Osteoblast (primary cell): ENCODE data around the gene CHPF2.

- CAGE, long polyA plus RNA = start-site peak on the plus strand at chr7:151232495-151232531, 209 and 32 reads in 2 replicates
- RRBS = under 1% methylated on average over 23 of the region's 38 CpGs
These were observed at the start of gene CHPF2 for GRCh38 chr7:151232307-151232642. CHPF2 (plus strand) TSS chr7:151232483.

GRCh38 chr7:151304912-151305278 is 36.7 kb upstream of the NUB1 start:
- CAGE, long polyA plus RNA = no peak
- RRBS = no CpG with 5 or more reads among the region's 6 CpGs

DNA sequence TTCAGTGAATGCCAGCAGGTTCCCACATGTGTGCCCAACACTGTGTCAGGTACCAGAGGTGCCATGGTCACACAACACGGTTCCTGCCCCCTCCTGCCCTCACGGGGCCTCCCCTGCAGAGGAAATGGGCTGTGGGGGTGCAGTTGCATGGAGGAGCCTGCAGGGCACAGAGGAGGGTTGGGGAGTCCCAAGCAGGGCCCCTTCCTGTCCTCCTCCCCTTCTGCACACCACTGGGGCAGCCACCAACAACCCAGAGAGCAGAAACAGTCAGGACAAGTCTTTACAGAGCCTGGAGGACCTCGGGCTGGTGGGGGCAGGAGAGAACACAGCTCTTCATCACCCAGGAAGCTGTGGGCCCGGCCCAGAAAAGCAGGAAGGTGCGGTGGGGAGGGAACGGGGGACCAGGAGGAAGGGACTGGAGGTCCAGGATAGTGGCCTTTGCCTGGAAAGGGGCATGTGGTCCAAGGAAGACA is 7.0 kb downstream of the CRYGN start:
- CAGE, long polyA plus RNA = no peak
- RRBS = no CpG with 5 or more reads among the region's 6 CpGs

DNA sequence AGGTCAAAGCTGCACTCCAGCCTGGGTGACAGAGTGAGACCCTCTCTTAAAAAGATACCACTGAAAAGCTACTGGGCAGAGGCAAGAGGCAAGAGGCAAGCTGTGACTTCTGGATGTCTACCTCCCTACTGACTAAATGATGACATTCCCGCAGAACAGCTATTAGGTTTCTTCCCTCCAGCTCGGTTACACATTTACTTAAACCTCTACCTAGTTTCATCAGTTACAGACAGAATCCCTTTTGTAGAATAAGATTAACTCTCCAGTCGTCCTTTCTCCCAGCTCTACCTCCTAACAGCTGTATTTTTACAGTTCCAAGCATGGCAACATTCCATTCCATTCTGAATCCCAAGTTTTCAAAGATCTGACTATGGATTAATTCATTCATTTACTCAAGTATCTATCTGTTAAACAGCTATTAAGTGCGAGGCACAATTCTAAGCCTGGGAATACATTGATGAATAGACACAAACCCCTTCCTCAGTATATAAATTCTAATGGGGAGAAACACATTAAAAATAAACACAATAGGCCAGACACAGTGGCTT is 21.1 kb downstream of the RHEB start:
- CAGE, long polyA plus RNA = no peak
- RRBS = no CpG with 5 or more reads among the region's 4 CpGs

GRCh38 chr7:151508941-151509282 is 10.8 kb downstream of the RHEB start:
- CAGE, long polyA plus RNA = no peak
- RRBS = no CpG with 5 or more reads among the region's 4 CpGs

- CAGE, long polyA plus RNA = no peak
- RRBS = 72% methylated on average over 2 of the region's 13 CpGs
These were observed 38.8 kb upstream of the RHEB start for GRCh38 chr7:151558392-151558897.

DNA sequence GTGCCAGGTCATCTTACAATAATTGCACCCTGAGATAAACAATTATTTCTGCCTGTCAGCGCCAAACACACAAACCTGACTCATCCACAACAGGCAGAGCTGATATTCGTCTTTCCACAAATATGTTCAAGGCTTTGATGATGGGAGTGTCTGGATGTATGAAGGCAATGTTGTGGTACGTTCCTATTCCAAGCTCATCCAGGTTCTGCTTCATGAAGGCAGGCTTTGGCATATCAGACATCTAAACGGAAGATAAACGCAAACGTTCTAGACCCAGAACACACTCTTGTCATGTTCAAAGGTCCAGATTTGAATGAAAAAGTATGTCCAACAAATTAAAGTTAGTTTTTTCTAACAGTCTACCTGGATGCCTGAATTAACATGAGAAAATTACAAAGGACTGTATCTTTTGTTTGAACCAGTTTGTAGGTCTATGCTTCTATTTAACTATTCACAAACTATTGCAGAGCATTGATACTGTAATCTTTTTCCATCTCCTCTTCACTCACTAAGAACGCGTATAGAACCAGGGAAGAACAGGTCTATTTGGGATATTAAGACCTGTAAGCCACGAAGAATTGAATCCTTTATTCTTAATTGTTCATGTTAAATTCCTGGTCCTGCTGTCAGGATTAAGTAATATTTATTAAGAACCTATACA is 46.1 kb upstream of the RHEB start:
- CAGE, long polyA plus RNA = no peak
- RRBS = no CpG with 5 or more reads among the region's 9 CpGs

DNA sequence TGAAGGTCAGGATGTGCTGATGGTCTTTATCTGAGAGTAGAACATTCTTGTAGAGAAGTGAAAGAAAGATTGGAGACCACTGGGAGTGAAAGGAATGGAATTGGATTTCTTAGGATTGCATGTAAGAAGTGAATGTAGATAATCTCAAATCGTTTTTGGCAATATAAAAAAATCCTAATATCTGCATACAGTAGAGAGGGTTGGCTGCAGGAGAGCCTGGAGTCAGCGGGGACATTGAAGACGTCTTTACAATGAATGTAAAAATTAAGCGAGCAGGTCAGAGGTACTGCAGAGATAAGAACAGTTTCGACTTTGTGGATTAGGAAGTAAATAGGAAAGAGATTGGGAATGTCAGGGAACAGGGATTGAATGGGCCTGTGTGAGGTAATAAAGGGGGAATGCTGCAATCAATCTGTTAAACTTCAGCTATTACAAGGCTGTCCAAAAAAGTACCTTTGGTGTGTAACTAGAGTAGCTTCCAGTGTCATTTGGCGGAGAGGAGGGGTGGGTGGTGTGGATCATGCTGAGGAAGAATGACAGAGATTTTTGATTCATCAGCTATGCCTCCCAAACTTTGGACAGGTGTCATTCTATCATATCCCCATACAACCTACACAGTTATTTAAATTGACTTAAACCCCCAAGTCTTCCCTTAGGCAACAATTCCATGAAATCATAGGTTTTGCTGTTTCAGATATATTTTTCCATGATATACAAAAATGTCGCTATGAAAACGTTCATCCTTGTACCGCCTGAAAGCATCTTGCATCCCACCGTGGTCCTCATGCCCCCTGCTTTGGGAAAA is 128.1 kb upstream of the RHEB start:
- CAGE, long polyA plus RNA = no peak
- RRBS = no CpG with 5 or more reads among the region's 10 CpGs

- CAGE, long polyA plus RNA = no peak
- RRBS = no CpG with 5 or more reads among the region's 34 CpGs
These were observed 164.6 kb downstream of the PRKAG2 start for GRCh38 chr7:151711796-151713202.

- CAGE, long polyA plus RNA = no peak
- RRBS = no CpG with 5 or more reads among the region's 13 CpGs
These were observed 97.3 kb downstream of the PRKAG2 start for GRCh38 chr7:151779437-151780125.

DNA sequence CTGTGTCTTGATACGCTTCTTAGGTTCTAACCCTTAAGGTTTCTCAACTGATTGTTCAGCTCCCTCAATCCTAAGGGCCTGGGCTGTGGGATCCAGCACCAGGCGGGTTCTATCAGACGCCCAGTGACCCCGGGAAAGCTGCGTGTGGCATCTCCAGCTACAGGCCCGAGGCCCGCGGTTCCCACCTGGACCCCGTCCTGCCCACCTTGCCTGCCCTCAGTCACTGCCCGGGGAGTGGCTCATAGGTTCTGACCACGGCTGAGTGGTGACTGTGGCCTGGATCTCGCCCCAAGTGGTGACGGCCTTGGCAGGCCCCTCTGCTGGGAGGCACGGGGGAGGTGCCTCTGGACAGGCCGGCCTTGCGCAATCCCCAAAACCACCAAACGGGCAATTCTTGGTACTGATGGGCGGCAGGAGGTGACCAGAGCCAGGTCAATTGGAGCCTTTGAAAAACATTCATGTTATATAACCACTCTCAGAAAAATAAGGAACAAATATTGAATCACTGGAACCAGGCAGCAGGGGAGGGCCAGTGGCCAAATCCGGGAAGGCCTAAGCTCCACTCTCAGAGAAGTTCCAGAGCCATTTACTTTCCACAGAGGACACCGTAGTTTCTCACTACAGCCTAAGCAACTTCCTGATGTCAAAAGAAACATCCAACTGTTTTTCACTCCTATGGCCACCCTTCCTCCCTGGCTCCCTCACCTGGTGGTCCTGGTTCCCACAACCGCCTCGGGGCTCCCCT is 83.4 kb downstream of the PRKAG2 start:
- CAGE, long polyA plus RNA = no peak
- RRBS = 27% methylated on average over 6 of the region's 22 CpGs

GRCh38 chr7:151808339-151809204 is 68.3 kb downstream of the PRKAG2 start:
- CAGE, long polyA plus RNA = no peak
- RRBS = no CpG with 5 or more reads among the region's 25 CpGs

DNA sequence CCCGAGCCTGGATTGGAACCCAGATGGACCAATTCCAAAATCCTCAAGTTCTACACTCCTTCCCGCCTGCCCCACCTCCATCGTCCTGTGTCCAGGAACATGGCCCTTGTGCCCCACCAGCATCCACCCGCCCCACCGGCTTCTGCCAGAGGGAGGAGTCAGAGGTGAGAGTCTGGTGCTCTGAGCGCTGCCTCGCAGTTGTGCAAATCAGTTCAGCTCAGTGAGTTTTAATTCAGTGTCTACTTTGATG is 26.4 kb downstream of the PRKAG2 start:
- CAGE, long polyA plus RNA = no peak
- RRBS = no CpG with 5 or more reads among the region's 7 CpGs

- CAGE, long polyA plus RNA = no peak
- RRBS = no CpG with 5 or more reads among the region's 21 CpGs
These were observed 22.7 kb downstream of the PRKAG2 start for GRCh38 chr7:151853930-151854804.

DNA sequence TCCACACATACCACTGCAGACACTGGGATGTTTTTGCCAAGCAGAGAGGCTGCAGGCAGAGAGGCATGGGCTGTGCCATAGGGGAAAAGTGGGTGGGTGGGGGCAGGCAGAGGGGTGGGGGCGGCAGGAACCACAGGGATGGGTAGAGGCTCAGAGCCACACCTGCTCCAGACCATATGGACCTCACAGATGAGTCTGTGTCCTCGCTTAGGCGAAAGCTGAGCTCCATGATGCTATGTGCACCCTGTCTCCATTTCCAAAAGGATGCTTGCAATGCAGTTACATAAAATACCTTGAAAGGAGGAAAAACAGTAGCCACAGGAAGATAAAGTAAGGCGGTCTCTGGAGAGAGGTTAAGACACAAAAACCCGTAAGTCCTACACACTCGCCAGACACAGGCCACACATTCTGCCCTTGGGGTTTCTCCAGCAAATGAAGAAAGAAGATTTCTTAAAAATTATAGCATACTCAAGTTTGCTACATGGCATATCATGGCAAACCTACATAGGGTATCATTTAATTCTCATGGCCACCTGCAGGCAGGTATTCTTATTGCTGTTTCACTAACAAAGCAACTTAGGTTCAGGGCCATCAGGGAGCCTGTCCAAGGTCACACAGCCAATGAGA is 21.2 kb downstream of the PRKAG2 start:
- CAGE, long polyA plus RNA = no peak
- RRBS = no CpG with 5 or more reads among the region's 6 CpGs

DNA sequence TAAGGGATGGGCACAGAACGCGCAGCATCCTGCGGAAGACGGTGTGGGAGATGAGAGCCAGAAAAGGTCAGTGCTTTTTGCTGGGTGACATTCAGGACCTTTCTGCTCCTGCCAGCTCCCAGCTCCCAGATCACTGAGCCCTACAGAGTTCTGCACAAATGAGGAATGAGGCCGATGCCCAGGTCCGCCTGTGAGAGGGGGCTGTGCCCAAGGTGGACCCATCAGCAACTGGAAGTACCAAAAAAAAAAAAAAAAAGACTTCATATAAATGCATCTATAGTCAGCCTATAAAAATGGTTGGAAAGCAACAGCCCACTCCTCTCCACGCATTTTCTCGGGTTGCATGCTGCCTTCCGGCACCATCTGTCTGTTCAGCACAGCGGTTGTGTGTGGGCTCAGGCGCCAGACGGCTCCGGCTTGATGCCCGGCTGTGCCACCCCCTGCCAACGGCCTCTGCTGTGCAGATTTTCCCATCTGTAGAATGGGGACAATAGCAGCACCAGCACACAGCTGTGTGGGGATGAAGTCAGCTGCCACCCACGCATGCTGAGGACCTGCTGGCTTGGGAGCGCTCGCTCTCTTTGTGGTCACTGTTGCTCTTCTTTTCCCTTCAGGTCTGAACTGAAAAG is 19.6 kb downstream of the PRKAG2 start:
- CAGE, long polyA plus RNA = no peak
- RRBS = 88% methylated on average over 5 of the region's 18 CpGs

DNA sequence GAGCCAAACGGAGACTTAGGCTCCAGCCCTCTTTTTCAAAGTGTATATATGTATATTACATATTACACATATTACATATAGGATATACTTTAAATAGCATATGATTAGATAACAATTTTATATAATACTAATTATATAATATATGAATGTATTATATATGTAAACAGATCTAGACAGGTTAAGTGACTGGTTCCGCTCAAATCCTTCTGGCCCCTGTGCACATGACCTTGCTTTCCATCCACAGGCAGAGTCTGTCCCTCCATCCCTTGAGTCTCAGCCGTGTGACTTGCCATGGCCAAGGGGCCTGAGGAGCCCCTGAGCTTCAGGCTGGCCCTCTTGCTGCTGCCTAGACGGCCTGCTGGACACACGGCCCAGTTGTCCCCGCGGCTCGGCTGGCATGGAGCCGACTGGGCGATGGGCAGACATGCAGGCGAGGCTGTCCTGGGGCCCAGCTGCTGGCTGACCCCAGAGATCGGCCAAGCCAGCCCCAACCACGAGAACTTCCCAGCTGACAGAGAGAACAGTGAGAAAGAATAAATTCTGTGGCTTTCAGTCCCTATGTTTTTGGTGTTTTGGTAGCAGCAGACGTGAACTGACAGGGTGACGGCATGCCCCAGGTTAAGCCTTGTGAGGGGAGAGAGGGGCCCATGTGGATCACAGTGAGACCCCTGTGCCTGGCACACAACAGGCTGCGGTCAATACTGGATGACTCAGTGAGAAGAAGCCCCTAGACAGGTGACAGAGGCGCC is 11.9 kb downstream of the PRKAG2 start:
- CAGE, long polyA plus RNA = no peak
- RRBS = no CpG with 5 or more reads among the region's 17 CpGs

DNA sequence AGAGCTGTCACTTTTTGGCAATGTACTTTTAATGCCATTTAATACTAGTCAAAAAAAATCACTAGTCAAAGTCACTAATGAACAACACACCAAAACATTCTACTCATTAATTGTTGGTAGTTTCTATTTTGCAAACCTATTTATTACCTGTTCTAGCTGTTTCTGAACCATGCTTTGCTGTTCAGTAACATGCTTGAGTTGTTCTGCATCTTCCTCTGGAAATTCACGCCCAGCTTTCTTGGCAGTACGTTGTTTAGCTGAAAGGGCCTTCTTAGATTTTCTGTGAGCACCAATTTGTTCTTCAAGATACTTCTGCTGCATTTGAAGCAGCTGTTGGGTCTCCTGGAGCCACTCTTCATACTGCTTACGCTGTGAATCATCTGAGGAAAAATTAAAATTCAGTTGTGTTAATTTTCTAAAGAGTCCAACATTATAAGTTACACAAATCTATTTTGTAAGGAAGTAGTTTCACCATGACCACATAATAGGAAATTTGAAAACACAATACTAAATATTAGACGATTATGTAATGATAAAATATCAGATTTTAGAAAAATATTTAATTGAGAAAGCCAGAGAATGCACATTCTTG is 141.6 kb downstream of the GALNT11 start:
- CAGE, long polyA plus RNA = no peak
- RRBS = no CpG with 5 or more reads among the region's 4 CpGs

- CAGE, long polyA plus RNA = no peak
- RRBS = 6% methylated on average over 36 of the region's 66 CpGs
These were observed 165.7 kb downstream of the ACTR3B start for GRCh38 chr7:152924998-152925894.

GRCh38 chr7:153388725-153389872 is 629.5 kb downstream of the ACTR3B start:
- CAGE, long polyA plus RNA = no peak
- RRBS = no CpG with 5 or more reads among the region's 5 CpGs